Pulmonary lymph node (tissue), 1 donor: ENCODE measurements around a stretch of chr12.

DNA sequence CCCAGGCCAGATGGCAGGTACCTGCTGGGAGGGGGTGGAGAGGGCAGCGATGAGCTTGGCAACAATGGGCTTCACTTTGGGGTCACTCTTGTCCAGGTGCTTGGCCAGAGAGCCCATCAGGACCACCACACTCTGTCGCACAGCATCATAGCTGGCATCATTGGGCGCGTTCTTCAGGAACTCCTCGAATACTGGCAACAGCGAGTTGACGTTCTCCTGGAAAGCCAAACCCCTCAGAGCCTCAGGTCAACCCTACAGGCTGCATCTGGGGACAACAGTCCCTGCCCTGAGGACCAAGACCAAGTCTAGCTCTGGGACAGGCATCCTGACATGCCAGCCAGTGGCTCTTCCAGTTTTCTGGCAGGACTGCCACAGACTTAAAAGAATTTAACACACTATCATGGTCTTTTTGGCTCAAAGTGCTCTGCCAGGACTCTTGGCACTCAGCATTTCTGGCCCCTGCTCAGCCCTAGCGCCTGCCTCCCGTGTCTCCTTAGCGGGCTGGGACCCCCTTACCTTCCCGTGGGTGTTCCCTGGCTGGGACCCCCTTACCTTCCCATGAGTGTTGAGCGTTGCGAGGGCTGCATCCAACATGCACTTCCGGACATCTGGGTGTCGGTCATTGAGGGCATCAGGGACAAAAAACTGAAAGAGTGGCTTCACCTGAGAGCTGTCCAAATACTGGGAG, 36.8 kb upstream of the RAB35 start:
- PRO-cap, result no peak

- PRO-cap, result no peak
Observed at GRCh38 chr12:120237666-120238408, 27.7 kb downstream of the PXN start.

DNA sequence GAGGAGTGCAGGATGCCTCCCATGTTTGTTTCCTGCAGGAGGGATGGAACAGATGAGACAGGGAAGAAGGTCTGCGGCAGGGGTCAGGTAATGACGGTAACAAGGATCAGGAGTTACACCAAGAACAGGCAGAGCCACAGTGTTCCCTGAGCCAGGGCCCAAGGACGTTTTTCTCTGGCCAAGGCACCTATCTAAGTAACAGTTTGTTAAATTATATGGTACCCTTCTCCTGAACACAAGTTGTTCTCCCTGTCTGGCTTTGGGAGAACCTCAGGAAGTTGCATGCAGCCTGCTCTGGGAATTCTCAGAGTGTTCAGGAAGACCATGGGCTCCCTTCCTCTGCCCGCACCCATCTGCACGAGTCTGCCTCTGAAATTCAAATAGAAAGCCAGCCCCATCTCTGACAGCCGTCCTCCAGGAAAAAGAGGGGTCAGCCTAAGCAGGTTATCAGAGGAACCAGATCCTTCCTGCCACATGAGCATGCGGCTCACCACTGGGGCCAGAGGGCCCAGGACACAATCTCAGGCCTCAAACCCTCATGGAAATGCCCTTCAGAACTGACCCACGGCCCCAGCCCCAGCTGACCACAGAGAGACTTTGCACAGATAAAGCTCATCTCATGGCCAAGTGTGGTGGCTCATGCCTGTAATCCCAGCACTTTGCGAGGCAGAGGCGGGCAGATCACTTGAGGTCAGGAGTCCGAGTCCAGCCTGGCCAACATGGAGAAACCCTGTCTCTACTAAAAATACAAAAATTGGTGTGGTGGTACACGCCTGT, 23.4 kb downstream of the PXN start:
- PRO-cap, result unidirectional peak, minus-strand start at position 355 of the sequence

DNA sequence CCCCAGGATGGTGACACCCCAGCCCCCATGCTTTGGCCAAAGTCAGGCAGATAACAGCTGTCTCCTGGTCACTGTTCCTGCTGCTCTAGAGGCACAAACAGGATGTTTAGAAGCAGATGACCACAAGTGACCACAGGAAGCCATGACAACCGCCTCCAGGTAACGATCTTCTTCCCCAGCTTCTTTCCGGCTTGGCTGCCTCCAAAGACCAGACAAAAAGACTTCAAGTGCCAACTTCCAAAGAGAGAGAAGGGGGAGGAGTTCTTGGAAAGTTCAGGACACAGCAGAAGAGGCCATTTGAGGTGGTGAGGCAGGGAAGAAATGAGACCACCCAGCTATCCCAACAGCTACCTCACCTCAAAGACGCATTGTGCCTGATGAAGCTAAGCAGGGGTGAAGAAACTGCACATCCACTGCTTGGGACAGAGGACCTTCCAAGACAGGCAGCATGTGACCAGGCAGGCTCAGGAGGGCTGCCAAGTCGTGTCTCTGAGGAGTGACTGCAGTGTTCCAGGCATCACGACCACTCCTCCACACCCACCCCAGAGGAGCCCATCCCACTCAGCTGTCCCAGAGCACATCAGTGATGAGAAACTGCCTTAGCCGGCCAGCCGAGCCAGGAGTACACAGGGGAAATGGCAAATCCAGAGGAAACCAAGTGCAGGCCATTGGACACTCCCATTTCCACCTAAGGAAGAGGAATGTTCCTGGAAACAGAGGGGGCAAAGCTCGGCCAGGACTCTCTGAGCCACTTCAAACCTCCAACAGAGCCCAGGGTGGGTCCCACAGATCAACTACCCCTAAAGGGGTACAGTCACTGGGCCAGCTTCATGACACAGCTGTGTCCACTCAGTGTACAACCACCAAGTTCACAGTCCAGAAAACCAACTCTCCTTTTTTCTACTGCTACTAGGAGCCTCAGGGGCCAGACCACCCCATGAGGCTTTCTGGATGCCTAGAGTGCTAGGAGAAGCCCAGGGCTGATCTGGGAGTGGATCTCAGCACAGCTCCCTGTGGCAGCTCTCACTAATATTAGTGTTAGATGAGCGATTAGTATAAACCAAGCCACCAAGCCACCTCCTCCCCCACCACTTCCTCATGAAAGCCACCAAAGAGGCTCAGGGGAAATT, 15.6 kb downstream of the PXN start:
- PRO-cap, result no peak

DNA sequence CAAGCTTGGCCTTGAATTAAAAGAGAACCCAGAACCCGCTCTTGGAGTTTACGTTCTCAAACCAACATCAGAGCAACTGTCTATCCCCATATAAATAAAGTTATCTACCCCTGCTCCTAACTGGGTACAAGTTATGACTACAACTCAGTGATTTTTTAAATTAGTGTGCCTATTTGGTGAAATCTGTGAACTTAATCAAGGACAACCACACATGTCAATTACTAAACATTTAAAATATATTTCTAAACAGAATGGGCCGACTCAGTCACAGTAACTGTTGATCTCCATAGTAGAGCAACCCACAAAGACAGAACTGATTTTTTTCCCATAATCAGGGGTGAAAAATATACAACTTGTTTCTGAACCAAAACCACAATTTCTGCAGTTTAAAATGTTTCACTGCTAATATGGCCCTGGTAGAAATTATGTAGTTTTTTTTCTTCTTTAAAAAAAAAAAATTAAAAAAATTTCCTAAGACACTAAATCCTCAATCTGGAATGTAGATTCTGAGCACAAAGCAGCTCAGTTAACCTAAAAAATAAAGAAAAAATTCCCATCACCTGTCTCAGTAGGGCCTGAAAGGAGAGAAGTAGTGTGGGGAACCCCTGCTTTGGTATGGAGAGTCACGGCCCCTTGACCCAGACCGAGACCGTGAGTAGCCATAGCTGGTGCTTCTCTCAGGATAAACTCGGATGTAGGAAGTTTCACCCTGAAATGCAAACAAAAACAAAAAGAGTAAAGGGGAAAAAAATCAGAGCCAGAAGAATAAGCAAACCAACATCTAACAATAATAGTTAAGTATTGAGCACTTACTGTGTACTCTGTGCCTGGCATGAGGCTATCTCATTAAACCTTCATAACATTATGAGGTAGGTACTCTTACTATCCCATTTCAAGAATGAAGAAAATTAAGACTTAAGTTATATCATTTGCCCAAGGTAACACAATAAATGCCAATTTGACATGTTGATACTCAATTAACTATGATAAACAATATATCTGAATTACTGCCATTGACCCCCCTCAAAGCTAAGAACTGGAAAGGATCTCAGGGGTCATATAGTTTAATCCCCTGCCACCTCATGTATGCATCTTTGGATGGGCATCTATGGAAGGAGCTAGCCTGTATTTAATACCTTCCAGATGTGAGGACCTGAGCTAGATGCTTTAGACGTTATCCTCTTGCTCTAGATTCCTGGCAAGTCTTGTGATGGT, 7.7 kb downstream of the SRSF9 start:
- PRO-cap, result no peak

DNA sequence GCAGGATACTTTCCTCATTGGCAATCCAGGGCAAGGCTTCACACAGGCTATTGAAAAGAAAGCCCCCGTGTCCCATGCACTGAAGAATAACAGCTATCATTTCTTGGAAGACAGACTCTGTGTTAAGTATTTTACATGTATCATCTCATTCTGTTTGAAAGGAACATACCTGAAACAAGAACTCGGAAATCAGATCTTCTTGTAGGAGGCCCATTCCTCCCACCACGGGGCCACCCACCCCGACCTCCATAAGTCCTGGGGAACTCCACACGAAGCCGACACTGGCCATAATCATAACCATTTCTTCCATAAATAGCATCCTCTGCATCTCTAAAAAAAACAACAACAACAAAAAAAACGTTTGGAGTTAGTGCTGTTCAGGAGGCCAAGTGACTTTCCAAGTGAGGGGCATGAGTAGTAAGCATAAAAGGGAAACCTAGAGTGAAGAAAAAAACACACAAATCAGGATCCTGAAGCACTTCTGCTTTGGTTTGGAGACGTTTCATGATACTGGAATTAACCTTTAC, 4.0 kb downstream of the SRSF9 start:
- PRO-cap, result no peak

DNA sequence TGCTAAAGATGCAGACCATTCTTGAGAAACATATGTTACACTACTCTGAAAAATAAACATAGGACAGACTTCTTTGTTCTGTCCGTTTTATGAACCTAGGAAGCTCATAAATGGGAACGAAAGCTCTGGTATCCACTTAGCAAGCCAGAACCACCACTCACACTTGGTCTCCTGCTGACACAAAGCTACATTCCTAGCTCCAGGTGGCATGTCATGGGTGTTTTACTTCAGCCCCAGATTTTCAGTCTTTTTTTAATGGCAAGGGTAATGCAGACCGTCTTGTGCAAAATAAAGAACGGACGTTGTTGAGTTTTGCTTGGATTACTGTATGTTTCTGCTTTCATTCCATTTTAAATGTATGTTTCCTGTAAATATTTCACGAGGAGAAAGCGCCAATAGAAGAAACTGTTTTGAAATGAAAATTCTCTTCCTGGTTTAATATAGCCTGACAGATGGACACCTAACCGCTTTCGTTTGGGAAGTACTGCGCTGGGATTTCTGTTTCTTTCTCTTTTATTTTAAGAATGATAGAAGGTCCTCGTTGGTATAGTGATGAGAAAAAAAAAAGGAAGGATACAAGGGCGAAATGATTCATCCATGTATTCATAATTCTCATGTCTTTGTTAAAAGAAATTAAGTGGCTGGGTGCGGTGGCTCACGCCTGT, 836 bp upstream of the COQ5 start:
- PRO-cap, result no peak

- PRO-cap, result bidirectional peak, plus-strand start at chr12:120535213, minus-strand start at chr12:120535047
Observed at GRCh38 chr12:120535145-120535614, 1.0 kb downstream of the RNF10 start.

DNA sequence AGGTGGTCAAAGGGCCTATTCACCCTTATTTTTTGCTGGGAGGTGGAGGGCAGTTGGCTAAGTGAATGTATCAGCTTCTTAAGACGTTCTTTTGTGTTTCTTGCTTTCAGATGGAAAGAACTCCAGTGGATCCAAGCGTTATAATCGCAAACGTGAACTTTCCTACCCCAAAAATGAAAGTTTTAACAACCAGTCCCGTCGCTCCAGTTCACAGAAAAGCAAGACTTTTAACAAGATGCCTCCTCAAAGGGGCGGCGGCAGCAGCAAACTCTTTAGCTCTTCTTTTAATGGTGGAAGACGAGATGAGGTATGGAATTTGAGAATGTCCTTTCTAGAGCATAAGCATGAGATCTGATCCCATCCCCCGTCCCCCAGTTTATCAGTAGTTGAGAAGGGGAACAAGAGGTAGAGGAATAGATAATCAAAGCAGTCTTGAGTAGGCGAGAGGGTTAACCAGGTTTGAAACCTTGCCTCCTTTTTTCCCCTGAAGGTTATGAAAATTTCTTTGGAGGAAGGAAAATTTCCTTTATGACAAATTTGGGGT, 12.2 kb downstream of the RNF10 start:
- PRO-cap, result no peak

GRCh38 chr12:120562758-120563210, 18.4 kb downstream of the POP5 start:
- PRO-cap, result no peak

- PRO-cap, result no peak
Observed at GRCh38 chr12:120584369-120585138, 3.4 kb upstream of the POP5 start.

DNA sequence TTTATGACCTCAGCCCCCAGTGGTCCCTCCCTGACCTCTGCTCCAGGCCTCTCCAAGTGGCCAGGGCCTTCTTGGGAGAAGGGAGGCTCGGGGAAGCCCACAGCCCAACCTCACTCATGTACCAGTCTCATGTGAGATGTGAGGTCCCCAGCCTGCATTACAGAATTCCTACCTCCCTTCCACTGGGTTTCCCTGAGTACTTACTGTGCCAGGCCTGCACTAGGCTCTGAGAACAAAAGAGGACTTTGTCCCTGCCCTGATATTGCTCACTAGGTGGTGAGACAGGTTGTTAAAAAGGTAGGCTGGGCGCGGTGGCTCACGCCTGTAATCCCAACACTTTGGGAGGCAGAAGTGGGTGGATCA, 9.8 kb upstream of the POP5 start:
- PRO-cap, result no peak

GRCh38 chr12:120625854-120626159, 14.6 kb upstream of the CABP1 start:
- PRO-cap, result no peak

GRCh38 chr12:120761218-120761998, 35.8 kb downstream of the ACADS start:
- PRO-cap, result no peak

DNA sequence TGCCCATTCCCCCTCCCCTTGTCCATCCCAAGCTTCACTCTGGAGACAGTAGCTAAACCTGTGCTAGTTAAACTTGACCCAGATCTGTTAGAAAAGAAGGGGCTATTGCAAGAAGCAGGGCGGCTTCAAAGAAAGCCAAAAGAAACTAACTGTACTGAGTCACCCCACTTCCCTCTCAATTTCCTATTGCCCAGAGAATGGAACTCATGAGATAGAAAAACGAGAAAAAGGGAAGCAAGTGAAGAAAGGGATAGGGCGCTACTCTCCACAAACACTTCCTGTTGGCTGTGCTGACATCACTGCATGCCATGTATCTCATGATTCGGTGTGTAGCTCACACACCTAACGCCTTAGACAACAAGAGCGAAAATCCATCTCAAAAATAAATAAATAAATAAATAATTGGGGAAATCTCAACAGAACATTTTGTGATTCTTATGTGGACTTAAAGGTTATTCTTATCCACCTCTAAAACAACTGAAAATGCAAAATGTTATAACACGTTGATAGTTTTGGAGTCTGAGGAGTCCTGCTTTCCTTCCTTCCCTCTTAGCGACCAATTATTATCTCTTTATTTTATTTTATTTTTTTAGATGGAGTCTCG, 13.0 kb upstream of the P2RX4 start:
- PRO-cap, result unidirectional peak, minus-strand start at position 185 of the sequence

- PRO-cap, result no peak
Observed at GRCh38 chr12:121222801-121223690, 13.1 kb downstream of the P2RX4 start.

- PRO-cap, result no peak
Observed at GRCh38 chr12:121279349-121280104, 17.0 kb downstream of the CAMKK2 start.

GRCh38 chr12:121284608-121285319, 11.7 kb downstream of the CAMKK2 start:
- PRO-cap, result no peak

DNA sequence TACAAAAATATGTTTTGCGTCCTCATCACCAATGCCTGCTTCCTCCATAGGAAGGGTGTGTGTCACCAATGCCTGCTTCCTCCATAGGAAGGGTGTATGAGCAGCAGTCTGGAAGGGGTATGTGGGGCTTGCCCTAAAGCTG, 1.4 kb downstream of the CAMKK2 start:
- PRO-cap, result no peak

DNA sequence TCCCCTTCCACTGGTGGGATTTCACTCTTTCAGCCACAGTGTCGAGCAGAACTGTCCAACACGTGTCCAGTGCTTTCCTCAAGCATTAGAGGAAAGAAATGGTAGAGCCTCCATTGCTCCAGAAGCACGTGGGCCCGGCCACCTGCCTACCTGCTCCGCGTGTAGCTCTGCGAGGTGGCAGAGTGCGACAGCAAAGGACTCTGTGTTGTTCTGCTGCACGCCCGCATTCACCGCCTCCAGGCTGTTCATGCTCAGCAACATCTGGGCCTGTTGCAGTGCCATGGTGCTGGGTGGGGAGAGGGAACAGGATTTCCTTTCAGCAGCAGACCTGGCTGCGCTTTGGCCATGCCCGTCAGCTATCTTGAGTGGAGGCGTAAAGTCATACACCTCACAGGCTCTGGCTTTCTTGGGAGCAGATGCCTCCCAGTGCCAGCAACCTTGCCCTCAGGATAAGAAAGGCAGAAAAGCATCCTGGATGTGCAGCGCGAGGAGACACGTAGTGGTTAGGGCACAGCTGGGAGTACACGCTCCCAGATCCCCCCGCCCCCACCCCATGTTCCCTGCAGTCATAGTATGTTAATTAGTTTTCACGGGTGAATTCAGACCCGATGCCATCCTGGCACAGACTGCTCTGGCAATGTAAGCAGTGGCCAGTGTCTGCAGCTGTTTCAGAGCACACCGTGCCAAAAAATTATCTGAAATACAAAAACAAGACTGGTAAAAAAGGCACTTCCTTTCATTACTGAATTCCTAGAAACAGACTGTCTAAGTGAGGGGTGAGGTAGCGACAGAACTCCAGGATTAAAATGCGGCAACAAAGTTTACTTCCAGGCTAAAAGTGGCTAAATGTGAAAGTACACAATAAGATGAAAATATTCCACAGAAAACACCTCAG, 25.0 kb downstream of the ANAPC5 start:
- PRO-cap, result no peak